ENCODE data around the gene TESC.

DNA sequence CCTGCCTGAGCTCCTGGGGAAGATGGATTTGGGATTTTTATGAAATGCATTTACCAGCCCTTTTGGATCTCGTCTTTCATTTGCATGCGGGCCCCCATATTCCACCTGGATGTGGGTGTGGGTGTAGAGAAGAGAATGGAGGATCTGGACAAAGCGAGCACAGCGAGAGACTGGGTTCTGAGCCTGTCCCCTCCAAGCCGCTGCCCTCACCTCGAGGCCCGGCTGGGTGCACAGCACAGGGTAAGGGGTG, 1.1 kb upstream of the TBX3 start:
- PRO-cap: no peak

DNA sequence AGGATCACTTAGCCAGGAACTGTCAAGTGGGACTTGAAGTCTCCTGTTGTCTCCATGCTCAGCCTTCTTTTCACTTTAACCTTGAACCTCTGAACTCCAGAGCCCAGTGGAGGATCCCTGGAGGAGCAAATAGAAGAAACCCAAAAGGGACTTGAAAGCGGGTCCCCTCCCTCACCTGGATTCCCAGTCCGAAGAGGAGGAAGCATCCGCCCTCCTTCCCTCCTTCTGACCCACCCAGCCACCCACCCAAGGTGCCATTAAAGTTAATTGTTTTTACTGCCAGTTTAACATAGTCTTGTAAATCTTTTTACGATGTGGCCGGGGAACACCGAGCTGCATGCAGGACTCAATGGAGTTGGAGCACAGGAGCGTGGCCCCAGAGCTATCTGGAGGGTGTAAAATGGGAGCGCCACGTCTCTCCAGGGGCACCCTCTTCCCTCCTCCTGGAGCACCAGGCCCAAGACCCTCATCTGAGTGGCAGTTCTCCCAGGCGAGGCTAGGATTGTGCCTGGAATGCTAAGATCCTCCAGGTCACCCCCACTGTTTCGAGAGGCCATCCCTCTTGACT, 50.0 kb upstream of the TBX3 start:
- PRO-cap: no peak

GRCh38 chr12:114914335-114915030, 230.5 kb upstream of the TBX3 start:
- PRO-cap: no peak

- PRO-cap: no peak
Measured at GRCh38 chr12:115758749-115759448, 518.6 kb downstream of the MED13L start.

DNA sequence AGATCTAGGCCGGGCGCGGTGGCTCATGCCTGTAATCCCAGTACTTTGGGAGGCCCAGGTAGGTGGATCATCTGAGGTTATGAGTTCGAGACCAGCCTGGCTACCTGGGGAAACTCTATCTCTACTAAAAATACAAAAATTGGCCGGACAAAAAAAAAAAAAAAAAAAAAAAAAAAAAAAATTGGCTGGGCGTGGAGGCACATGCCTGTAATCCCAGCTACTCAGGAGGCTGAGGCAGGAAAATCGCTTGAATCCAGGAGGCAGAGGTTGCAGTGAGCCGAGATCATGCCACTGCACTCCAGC, 441.7 kb downstream of the MED13L start:
- PRO-cap: unidirectional peak, minus-strand start at position 159 of the sequence

GRCh38 chr12:116018851-116020159, 258.2 kb downstream of the MED13L start:
- PRO-cap: no peak

DNA sequence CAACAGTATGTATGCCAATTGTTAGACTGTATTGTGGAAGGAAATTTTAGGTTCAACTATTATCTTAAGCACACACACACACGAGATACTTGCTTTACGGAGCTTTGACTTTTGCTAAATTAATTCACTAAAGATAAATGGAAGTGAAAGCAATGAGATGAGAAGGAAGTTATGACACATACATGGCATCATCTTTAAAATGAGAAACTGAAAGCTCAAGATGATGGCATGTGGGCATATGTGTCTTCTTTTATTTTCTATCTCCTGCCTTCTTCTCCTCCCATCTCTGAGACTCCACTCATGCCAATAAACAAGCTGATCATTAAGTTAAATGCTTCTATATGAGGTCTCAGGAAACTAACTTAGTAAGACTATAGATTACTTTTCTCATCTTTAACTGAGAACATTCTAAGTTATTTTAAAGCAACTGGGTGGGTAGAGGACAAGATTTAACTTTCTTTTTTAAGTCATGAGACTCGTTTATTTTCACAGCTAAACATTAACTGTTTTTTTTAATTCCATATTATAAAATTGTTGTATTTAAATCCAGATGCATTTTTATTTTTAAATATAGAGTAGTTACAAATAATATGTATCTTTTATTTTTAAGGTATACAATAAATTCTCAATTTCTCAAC, 216.6 kb downstream of the MED13L start:
- PRO-cap: no peak

DNA sequence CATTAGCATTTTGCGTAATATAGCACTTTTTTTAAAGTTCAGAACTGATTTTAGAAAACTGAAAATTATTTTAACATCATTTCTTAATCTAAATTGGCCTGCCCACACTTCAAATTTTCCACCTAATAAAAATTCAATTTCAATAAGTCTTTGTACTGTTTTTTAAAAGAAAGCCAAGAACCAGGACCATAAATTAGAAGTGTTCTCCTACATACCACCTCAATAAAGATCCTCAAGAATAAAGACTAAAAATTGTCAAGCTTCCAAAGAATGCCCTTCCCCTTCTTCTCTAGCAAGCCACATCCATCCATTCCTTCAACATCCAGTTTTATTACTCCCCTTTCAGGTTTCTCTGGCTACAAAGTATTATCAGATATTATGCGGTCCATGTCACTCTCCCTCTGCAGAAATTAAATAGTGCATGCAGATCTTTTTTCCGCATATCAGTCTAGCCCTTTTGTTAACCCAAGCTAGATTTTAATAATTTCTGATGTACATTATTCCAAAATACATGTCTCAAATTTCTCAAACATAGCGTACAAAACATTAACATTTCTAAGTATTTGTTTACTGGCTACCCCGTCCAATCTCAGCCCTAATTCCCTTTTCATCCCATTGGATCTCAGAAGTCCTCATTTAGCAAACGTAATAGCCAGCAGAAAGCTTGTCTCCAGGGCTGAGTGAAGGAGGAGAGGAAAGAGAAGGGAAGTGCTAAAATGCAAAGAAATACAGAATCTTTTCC, 11.7 kb downstream of the MED13L start:
- PRO-cap: no peak

GRCh38 chr12:116280568-116281339, 3.3 kb upstream of the MED13L start:
- PRO-cap: no peak

- PRO-cap: no peak
Measured at GRCh38 chr12:116506221-116507011, 52.8 kb upstream of the MAP1LC3B2 start.

DNA sequence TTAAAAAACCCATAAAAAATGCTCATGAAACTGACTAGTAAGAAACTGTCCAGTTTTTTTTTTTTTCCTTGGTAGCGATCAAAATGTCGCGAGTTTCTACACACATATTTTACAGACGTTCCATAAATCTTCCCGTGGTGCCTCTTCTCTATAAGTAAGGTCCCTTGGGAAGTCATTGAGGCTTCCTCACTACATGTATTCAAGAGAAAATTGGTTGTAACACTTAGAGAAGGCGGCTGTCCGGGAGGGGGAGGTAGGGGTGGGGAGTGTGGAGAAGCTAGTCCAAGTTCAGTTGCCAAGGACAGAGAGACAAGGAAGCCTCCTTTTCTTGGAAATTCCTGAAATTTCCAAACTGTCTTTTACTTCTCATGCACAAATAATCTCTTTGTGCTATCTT, 44.9 kb downstream of the MAP1LC3B2 start:
- PRO-cap: no peak

GRCh38 chr12:116876115-116876876, 4.9 kb downstream of the HRK start:
- PRO-cap: no peak

DNA sequence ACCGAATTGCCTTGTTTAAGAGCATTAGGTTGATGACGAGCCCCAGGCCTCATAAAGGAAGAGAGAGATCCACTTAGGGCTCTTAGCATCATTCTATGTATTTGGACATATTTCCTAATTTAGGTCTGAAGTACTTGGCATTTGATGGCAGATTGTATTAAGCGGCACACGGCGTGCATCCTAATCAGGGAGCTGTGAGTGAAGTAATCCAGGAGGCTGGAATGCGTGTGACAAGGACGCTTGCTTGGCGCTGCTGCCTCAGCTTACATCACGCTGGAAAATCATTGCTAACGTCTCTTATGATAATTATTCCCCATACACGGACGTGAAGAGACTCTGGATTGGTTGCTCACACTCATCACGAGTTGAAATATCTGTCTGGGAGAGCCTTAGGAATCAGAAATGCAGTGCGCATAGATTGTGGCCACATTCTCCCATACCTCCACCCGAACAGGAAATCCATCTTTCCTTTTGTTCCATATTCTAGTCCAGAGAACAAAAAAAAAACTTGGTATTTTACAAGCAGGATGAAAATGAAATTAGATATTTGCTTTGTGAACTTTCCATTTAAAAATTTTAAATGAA, 85.4 kb downstream of the FBXW8 start:
- PRO-cap: no peak

DNA sequence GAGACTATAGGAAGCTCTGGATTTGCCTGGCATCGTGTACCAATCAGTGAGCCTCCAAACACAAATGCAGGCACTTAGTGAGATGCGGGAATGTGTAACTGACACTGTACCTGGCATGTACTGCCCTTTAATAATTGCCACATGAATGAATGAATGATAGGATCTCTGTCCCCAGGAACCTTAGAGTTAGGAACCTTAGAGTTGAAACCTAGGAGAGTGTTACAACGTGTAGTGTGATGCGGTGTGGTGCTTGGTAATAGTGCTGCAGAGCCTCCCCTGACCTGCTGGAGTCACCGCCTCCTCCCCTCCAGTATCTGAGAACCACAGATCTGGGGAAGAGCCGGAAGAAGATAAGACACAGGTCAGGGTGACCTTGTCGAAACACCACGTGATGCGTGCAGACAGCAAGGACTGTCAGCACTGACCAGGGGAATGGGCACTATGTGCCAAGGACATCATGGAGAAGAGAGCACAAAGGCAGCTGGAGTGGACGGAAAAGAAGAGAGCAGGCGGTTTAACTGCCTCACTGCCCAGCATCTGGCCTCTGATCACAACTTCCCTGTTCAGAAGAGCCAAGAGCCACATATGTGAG, 93.9 kb downstream of the TESC start:
- PRO-cap: no peak

GRCh38 chr12:117030430-117031107, 68.6 kb downstream of the TESC start:
- PRO-cap: no peak

- PRO-cap: no peak
Measured at GRCh38 chr12:117048098-117048671, 51.0 kb downstream of the TESC start.

- PRO-cap: unidirectional peak, minus-strand start at chr12:117099415
Measured at GRCh38 chr12:117098514-117099875, at the start of gene TESC. Gene TESC (minus strand): TSS chr12:117099416.

- PRO-cap: no peak
Measured at GRCh38 chr12:117169398-117170081, 20.7 kb downstream of the FBXO21 start.

DNA sequence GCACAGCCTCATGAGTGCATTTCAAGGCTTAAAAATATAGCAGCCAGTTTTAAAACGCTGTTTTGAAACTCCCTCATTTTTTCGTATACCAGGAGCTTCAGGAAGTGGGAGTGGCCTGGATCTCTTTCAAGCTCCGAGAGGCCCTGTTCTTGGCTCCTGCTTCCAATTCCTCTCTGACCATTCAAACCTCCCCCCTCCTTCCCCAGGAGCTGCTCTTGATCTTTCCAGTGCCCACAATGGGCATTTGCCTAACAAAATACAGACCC, 46.6 kb upstream of the NOS1 start:
- PRO-cap: no peak

DNA sequence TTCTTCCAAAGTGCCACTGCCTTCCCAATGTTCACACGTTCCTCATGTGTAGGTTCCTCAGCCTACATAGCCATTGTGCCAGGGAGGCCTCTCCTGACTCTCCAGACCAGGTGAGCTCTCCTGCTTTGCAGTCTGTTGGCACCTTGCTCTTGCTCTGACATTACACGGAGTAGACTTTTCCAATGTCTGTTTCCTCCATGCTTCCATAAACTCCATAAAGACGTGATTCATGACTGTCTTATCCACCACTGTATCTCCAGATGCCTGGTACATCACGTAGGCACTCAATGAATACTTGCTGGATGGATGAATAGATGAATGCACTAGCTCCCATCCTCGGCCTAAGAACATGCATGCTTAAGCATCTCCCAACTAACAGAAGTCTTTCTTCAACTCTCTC, 21.6 kb downstream of the PEBP1 start:
- PRO-cap: no peak